Frontal cortex (tissue), 2 donors: ENCODE data around the genes PIWIL1 and RIMBP2.

DNA sequence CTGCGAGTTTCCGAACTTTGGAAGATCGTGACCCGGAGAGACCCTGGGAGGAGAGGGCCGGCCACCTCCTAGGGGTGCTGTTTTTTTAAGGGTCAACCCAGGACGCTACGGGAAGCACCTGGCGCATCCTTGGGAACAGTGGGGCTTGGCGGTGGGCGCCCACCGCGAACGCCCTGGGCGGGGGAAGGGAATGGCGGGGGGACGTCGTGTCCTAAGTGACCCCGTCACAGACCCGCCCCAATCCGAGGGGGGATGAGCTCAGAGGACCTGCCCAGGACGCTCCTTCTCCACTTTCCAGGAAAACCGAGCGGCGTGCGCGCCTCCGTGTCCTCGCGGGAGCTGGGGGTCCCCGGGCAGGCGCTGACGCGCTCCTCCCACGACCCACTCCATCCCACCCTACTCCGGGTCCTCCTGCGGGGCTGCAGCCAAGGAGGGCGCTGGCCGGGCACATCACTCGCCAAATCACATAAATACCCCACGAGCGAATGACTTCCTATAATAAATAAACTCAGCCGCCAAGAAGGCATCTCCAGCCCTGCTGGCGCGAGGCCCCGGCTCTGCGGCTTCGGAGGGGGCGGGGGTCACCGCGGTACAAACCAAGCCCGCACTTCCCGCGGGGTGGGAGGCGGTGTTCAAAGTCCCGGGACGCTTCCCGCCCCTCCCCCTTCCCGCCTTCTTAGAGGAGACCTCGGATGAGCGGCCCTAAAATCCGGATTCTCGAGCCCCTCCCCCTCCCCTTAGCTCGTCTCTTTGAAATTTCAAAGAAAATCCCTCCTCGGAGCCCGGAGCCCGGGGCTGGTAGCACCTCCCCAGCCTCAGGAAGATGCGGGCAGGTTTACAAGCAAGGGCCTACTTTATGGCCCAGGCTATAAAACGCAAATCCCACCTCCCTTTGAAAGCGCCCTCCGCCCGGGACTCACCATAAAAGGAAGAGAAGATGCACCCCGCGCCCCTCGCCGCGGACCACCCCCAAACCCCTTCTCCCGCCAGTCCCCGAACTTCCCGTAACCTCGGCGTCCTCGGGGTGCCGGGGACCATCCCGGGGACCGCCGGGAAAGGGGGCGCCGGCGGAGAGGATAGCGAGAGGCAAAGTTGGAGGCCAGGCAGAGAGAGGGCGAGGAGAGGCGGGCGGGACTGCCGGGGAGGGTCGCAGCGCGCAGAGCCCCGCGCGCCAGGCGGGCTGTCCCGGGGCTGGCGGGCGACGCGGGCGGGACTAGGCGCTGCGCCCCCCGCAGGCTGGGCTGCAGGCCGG is 796 bp upstream of the FZD10 start:
- RAMPAGE, long total RNA: no peak

- RAMPAGE, long total RNA: no peak
These were observed 84.0 kb upstream of the PIWIL1 start for GRCh38 chr12:130253635-130254056.

- RAMPAGE, long total RNA: no peak
These were observed at the start of gene PIWIL1 for GRCh38 chr12:130337745-130338300. Gene PIWIL1, plus strand, starts transcription at chr12:130337887.

DNA sequence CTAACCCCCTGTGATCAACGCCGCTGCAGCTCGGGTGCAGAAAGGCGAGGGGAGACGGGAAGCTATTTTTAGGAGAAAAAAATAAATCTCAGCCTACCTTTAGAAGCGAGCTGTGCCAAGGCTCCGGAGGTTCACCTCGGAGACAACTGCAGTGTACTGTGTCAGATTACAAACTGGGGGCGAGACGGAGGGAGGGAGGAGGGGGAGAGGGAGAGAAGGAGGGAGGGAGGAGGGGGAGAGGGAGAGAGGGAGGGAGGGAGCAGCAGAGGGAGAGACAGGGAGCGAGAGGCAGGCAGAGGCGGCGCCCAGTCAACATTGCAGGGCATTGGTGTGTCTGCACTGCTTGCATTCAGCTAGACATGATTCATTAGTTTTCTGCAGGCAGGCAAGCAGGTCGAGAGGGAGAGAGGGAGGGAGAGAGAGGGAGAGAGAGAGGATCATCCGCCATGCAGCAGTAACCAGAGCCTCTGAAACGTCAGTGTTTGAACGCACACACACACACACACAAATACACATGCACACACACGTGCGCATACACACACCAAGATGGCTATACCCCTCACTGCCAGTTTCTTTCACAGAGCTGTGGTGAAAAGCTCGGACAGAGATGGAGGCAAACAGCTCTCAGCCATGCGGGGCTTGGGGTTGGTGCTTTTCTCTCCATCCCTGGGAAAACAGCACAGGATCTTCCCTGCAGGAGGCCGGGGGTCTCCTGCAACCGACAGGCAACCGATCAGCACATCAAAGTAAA is at the start of gene RIMBP2:
Gene RIMBP2, minus strand, starts transcription at position 175 of the 751 bp plus-strand sequence.
- RAMPAGE, long total RNA: no peak

GRCh38 chr12:130796862-130797361 is 42.1 kb downstream of the STX2 start:
- RAMPAGE, long total RNA: no peak

DNA sequence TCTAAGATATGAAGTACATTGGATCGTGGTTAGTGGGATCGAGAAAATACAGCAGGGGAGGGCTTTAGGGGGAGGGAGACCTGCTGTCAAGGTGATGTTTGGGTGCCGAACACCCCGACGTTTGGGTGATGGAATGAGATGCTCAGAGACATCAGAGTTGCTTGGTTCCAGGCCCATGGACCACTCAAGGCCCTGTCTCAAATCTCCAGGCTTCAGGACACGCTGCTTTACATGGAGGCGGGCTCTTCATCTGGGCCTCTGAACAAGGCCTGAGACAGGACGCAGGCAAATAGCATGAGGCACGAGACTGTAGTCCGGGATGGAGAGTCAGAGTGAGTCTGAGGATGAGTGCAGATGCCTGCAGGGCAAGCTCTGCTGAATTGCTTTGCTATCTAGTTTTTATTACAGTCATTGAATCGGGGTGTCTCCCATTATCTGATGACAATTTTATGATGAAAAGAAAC is 1.7 kb upstream of the ADGRD1 start:
- RAMPAGE, long total RNA: no peak

DNA sequence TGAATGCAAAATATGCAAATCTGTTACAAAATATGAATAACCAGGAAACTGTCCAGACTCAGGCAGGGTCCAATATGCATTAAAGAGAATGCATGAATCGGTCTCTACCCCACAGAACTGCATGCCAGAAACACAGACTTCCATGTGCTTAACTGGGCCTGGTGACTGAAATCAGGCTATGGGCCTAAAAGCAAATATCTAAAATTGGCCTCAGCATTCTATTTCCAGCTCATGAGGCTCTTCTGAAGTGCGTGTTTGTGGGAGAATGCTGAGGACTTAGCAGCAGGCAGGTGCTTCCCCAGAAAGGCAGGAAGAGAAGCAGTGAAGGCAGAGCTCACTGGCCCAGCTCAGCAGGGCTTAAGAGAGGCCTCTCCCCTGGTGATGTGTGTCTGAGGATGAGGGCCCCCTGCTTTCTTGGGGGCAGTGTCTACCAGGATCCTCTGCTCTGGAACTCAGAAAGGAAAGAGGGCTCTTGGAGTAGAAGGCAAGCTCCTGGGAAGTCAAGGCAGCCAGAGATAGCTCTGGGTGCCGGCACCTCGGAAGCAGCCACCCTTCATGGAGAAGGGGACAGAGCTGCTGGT is 48.6 kb downstream of the ADGRD1 start:
- RAMPAGE, long total RNA: no peak

DNA sequence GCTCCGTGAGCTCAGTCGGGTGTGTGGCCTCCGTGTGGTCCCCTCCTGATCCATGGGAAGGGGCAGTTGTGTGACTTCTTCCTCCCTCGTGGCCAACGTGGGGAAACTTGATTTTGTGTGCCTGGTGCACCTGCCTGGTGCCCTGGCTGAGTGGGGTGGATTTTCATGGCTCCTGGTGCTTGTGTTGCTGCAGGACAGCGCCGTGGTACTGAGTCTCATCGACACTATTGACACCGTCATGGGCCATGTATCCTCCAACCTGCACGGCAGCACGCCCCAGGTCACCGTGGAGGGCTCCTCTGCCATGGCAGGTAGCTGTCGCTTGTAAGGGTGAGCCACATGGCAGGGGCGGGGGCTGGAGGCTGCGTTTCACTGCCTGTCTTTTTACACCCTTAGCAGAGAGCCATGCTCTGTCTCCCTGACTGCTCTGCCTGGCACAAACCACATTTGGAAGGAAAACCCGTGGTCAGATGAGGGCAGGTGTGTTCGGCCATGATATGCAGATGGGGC is 49.3 kb downstream of the ADGRD1 start:
- RAMPAGE, long total RNA: no peak

DNA sequence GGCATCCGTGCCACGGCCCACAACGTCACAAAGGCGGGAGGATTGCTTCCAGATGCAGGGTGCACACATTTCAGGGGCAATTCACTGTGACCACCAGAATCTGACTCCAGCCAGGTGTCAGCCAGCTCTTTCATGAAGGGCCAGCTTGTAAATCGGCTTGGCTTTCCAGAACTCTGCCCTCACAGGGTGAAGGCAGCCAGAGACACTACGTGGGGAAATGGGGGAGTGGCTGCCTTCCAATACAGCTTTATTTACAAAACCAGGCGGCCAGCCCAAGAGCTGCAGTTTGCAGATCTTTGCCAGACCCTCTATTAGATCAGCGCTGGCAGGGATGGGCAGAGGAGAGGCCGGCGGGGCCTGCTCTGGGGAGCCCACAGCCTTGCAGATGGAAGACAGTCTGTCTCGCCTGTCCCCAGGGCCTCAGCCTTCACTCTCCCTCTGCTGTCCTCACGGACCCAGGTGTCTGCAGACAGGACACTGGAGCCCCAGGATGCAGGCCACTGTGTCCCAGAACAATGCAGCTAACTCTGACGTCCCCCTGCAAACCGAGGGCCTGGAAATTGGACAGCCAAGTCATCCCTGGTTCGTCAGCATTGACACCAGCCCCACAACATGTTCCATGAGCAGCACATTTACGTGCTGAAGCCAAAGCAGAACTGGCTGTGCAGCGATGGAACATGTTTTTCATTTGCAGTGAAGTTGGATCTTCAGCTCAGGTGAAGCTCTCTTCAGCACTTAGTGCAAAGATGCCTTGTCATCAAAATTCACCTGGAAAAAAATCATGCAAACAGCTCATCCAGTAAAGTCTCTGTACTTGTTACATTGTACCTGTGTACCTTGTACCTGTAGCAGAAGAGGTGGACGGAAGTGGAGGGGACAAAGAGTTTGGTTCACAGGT is 53.7 kb downstream of the ADGRD1 start:
- RAMPAGE, long total RNA: no peak

DNA sequence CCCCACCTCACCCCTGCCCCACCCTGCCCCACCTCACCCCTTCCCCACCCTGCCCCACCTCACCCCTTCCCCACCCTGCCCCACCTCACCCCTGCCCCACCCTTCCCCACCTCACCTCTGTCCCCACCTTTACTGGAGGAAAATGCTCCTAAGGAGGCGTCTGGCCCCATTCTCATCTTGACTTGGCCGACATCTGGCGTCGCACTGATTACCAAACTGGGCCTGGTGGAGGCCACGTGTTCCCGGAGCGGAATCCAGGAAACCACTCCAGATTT is 57.3 kb downstream of the ADGRD1 start:
- RAMPAGE, long total RNA: no peak

DNA sequence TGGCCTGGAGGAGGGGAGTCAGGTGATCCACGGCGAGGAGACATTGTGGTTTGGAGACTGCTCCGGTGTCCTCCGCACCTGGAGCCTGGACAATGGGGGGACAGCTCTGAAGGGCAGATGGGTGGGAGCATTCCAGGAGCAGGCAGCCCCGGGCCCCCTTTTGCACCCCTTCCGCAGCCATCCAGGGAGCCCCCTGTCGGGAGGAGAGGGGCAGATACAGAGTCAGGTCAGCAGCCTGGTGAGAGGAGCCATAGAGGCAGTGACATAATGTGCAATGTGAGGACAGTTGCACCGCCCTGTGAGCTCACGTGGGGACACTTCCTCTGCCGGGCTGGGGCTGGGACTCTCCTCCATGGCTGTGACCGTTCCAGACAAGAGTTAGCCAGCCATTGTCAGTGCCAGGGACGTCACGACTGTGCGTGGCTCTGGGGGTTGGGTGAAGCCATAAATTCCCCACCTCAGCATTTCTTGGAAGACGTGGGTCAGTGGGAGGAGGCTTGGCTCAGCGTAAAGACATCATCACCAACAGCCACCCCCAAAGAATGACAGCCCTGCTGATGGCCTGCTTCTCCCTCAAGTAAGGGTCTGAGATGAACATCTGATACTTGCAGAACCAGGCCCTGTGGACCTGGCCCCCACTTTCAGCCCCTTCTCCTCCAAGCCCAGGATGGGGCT is 93.7 kb downstream of the ADGRD1 start:
- RAMPAGE, long total RNA: no peak

DNA sequence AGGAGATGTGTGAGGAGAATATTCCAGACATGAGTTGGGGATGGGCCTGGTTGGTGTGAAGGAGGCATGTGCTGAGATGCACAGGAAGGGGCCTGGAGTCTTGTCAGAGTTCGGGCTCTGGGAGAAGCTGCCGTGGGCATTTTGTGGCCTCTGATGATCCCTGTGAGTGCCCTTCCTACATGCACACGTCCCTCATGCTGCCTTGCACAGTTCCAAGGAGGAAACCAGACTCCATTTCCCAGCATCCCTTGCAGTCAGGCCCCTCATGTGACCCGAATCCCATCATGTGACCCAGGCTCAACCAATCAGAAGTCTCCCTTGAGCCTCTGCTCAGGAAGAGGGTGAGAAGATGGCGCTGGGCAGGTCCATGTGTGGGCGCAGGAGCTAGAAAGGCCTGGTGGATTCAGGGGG is 240.3 kb downstream of the ADGRD1 start:
- RAMPAGE, long total RNA: no peak

DNA sequence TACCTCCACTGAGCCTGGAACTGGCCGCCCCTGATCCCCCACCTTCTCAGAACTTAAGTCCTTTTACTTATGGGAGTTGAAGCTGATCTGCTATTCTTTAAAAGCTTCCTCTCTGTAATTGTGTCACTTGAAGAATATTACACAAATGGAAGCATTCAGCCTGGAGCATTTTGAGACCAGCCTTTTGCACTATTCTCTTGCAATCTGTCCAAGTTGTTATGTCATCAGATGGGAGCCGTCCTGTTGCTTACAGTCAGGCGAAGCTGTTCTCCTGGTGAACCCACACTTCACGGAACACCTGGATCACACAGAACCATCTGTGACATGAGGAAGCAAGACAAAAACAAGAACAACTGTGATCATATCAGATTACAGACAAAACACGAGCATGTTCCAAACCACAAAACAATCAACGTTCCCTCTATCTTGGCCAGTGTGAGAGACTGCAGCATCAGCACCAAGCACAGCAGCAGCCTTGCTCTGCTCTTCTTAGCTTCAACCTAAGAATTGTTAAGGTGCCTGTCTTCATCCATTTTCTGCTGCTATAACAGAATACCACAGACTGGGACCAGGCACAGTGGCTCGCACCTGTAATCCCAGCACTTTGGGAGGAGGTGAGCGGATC is 180.5 kb upstream of the SFSWAP start:
- RAMPAGE, long total RNA: no peak

DNA sequence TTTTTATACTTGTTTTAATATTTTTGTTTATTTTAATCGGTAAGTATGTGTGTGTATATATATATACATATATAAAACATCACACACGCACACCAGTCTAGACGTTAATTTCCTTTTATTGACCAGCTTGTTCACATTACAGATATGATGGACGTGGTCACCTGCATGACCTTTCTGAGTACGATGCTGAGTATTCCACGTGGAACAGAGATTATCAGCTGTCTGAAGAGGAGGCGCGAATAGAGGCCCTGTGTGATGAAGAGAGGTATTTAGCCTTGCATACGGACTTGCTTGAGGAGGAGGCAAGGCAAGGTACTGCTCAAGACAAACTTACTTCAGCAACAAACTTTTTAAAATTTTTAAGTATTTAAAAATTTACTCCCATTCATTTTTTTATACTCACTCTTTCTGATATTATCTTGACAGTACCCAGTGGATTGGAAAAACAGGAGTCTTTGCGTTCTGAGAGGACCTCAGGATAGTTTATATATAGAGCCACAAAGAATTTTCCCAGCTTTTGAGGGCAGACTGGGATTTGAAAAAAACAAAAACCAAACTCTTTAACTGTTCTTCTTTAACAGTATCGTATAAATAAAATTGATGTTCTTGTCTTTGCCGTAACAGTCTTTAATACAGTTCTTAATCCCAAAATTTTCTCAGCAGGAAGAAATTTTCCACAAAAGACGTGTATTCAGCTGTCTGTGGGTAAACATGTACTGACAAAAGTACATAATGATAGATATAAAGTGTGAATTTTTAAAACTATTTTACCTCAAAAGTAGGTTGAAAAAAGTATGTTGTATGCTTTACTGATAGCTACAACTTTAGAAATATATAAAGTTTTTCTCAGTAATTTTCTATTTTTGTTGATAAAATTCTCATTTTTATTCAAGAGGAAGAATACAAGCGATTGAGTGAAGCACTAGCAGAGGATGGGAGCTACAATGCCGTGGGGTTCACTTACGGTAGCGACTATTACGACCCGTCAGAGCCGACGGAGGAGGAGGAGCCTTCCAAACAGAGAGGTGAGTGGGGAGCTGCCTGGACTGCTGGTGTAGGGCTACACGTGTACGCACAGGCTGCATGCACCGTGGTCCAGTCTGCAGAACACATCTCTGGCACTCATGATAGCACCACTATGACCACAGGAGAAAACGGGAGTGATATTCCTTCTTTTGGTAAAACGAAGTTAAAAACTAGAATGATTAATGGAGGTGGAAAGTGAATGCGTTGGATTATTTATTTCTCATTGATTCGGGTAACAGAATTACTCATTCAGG is 3.5 kb downstream of the SFSWAP start:
- RAMPAGE, long total RNA: no peak

- RAMPAGE, long total RNA: no peak
These were observed 38.6 kb upstream of the MMP17 start for GRCh38 chr12:131789505-131790162.

DNA sequence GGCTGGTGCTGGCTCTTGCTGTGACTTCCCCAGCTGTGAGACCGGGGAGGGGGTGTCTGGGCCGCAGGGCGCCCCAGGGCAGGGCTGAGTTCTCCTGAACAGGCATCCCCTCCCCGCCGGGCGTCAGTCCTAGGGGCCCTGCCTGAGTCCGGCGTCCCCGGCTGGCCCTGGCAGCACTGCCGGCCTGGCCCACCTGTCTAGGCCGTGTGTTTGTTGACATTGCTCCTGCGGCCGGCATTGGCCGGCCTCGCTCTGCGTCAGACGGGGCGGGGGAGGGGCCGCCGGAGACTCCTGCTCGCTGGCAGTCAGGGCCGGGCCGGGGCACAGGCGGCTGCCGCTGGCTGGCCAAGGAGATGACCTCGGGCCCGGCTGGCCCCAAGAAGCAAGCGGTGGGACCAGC is 1.5 kb downstream of the ULK1 start:
- RAMPAGE, long total RNA: no peak

DNA sequence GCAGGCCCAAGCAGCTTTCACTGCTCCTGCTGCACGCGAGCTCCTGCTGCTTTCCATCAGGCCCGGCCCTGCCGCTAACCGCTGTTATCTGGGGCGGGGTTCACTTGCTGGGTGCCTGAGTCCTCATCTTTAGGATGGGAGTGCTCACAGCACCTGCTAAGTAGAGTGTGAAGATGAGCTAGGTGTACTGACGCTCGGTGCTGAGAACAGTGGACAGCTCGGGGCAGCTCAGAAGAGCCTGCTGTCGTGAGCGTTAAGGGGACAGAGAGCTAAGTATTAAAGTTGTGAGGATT is 1.1 kb downstream of the PUS1 start:
- RAMPAGE, long total RNA: no peak

GRCh38 chr12:132013449-132014128 is 63.8 kb downstream of the EP400 start:
- RAMPAGE, long total RNA: no peak

DNA sequence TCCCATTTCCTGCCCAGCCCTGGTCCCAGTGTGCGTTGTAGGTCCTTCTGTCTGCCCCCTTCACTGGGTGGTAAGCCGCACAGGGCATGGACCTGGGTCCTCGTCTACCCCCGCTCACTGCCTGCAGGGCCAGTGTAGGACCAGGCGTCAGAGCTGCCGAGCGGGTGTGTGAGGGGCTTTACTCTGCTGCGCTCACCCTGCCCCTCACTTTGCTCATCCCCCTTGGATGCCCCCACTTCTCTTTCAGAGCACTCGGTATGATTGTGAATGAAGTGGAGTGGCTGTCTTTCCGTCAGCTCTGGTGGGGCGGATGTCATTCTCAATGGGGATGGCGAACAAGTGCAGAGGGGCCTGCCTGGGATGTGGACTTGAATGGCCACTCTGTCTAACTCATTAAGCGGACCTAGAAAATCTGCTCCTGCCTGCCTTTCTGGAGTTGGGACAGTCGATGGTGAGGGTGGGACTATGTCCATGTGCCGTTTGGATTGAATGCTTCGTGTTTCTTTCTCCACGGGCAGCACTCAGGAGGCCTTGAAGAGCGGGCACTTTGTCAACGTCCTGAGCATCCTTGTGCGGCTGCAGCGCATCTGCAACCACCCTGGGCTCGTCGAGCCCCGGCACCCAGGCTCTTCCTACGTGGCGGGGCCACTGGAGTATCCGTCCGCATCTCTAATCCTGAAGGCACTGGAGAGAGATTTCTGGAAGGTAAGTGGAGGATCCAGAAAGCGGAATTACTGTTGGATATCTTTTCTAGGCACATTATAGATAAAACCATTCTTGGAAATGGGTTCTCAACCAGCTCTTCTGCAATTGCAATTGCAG is 67.5 kb downstream of the EP400 start:
- RAMPAGE, long total RNA: no peak

DNA sequence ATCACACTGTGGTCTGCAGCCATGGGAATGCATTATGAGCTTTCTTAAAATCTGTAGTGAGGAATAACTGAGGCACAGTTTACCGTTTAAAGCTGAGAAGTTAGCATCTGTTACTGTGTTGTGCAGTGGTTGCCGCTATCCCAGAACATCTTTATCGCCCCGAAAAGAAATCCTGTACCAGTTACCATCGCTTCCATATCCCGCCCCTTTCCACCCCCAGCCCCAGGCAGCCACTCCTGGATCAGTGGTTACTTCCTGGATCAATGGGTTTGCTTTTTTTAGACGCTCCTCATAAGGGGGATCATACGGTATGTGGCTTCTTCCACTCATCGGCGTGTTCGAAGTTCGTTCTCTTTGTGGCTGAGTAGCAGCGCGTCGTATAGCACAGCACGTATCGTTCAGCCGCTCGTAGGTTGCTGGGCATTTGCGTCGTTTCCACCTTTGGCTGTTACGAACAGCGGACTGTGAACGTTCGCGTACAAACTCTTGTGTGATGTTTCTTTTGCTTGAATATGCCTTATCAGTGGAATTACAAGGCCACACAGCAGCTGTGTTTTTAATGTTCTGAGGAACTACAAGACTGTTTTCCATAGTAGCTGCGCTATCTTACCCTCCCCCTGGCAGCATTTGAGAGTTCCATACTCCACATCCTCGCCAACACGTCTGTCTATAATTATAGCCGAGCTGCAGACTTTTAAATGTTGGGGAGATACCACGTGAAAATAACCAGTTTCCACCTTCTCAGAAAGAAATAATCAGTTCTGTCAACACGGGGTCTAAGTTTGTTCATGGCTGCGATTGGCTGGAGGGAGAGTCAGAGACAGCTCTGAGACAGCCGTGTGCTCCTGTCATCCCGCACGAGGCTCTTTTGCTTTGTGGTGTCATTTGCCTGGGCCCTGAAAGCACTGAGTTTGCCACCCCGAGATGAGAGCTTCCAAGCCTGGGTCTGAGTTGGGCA is 2.0 kb downstream of the NOC4L start:
- RAMPAGE, long total RNA: no peak